Neural progenitor cell (in vitro differentiated cells): ENCODE data around the gene GABRB2.

- RAMPAGE, long total RNA: no peak
Measured at GRCh38 chr5:160685174-160685883, 166.7 kb downstream of the ATP10B start.

GRCh38 chr5:160926273-160926924 is 74.4 kb upstream of the ATP10B start:
- RAMPAGE, long total RNA: no peak

- RAMPAGE, long total RNA: no peak
Measured at GRCh38 chr5:160938805-160939004, 86.7 kb upstream of the ATP10B start.

DNA sequence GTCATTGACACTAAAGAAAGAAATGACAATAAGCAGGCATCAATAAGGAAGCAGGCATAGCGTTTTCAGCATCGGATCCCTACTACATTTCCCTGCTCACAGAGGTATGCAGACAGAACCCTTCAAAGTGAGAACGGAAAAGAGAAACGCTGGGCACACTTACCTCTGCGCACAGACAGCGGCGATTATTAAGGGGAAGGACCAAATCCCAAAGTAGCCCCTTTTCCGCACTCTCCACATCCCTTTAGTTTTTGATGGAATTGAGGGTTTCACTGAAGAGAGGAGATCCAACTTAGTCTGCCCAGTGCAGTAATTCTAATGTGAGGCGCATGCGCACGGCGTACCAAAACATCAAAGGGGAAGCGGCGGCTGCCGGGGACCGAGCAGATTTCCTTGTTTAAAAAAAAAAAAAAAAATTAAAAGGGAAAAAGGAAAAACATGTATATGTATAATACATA is at the start of gene GABRB2:
Gene GABRB2, minus strand, starts transcription at position 322 of the 458 bp plus-strand sequence.
- RAMPAGE, long total RNA: no peak

GRCh38 chr5:161637390-161637707 is 48.2 kb upstream of the GABRA6 start:
- RAMPAGE, long total RNA: no peak

DNA sequence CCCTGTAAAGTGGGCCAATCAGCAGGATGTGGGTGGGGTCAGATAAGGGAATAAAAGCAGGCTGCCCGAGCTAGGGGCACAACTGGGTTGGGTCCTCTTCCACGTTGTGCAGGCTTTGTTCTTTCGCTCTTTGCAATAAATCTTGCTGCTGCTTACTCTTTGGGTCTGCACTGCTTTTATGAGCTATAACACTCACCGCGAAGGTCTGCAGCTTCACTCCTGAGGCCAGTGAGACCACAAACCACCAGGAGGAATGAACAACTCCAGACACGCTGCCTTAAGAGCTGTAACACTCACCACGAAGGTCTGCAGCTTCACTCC is 554.1 kb upstream of the CCNG1 start:
- RAMPAGE, long total RNA: no peak

GRCh38 chr5:167642963-167643639 is 648.3 kb upstream of the WWC1 start:
- RAMPAGE, long total RNA: no peak

DNA sequence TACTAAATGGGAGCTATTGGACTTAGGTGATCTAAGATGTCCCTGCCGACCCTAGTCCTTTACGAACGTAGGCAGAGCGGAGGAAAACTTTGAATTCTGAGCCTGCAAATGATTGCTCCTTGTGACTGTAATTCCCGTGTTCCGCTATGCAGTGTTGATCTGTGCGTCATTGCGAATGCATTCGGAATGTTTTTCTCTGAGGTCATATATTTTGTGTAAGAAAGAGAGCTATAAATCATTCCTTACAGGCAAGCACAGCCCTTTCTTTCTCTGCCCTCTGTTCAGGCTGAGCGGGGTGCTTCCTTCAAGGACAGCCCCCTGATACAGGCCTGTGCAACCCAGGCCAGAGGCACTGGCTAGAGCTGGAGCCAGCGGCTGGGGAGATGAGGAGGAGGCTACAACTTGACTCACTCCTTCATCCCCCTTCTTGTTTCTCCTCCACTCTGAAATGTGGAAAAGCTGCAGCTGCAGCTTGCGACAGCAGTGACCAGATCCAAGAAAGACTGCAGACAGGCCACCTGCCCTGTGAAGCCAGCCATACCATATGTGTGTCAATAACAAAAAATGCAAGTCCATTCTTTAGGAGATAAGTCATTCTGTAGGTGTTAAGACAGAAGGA is 345.8 kb upstream of the WWC1 start:
- RAMPAGE, long total RNA: no peak

DNA sequence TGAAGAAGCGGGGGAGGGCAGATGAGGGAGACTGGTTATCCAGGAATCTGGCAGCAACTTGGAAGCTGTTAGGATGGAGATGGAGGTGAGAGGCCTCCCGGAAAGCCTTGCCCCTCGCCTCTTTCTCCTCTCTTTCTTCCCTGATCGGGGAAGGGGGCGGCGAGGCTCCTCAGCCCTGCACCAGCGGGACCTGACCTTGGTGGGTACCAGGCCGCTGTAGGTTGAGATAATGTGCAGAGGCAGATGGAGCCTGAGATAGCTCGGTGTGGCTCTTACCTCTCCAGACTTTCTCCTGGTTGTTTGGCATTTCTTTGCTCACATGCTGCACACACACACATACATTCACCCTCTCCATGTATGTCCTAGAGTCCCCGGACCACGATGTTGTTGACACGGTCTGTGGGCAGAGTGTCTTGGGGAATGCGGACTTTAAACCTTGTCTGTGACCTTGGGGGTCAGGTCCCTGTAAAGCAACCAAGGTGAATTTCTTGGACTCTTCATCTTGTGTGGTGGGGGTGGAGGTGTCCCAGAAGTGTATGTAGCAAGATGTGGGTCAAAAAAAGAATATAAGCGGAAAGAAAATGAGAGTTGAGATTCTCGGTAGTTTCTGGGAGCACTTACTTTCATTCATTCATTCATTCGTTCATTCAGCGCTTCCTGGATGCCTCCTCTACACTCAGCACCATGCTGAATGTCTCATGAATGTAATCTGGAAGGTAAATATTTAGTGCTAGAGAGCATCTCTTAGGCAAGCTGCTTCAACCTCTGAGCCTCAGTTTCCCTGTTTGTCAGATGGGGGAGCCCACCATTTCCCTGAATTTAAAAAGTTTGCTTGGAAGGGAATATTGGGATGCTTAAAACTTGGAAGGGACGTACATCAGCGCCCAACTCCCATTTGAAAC is 1.7 kb downstream of the WWC1 start:
- RAMPAGE, long total RNA: no peak

DNA sequence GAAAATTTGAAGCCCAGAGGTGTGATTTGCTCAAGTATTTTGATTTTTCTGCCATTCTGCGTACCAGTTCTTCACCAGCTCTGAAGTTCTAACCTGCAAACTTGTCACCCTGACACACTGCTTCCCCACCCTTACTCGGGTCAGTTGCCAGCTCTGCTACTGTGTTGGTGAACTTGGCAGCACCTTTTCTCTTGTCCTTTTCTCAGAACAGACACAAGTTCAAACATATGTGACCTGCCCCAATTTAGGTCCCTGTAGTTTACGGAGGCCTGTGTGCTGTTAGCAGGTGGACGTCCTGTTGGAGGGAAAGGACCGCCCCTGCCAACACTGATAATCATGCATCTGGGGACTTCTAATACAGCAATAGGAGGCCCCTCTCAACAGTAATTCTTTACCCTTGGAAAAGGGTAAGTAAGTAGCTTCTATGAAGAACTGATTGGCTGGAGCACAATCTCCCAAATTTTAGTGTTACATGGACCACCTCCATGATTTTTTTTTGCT is 2.4 kb downstream of the WWC1 start:
- RAMPAGE, long total RNA: no peak

DNA sequence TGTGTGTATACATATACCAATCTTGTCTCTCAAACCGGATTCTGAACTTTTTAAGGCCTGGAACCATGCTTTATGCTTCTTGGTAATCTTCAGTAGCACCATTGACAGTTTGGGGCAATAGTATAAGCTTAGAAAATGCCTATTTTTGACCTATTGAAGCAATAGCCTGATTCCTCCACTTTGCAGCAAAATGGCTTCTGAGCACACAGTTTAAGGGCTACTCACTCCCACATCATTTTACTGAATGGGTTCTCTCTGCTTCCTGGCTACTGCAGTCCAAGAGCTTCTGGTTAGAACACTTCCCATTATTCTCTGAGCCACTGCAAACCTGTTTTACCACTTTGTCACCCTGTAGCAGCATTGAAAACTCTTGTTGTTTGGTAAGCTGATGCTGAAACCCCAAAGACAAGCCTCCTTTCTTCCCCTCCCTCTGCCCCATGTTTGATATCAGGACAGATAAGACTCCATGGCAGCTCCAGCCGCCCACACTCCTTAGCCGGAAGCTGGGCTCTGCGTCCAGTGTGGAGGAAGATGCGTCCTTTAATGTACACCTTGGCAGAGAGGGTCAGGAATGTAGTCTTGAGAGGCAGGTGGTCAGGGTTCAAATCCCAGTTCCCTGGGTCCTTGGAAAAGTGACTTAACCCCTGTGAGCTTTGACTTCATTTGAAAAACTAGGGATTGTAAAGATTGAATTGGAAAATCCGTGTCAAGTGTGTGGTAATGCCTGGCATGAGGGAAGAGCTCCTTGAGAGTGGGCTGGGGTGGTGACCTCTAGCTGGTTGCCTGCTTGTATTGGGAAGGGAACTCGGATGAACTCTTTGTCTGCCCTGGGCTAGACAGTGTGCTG is 84.3 kb upstream of the RARS1 start:
- RAMPAGE, long total RNA: no peak

- RAMPAGE, long total RNA: no peak
Measured at GRCh38 chr5:168404102-168404724, 82.1 kb upstream of the RARS1 start.

DNA sequence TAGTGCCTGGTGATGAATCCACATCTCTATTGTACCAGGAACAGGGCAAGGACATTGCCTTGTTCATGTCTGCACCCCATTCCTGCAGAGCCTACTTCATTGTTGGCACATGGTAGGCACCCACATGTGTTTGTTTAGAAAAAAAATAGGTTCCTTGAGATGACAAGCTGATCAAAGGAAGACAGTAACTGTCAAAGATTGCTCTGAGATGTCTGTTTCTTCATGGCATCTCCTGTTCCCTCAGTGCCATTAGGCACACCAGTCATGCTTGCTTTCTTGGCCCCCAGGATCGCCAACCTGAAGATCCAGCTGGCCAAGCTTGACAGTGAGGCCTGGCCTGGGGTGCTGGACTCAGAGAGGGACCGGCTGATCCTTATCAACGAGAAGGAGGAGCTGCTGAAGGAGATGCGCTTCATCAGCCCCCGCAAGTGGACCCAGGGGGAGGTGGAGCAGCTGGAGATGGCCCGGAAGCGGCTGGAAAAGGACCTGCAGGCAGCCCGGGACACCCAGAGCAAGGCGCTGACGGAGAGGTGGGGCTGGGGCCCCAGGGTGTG is 72.1 kb upstream of the RARS1 start:
- RAMPAGE, long total RNA: no peak

DNA sequence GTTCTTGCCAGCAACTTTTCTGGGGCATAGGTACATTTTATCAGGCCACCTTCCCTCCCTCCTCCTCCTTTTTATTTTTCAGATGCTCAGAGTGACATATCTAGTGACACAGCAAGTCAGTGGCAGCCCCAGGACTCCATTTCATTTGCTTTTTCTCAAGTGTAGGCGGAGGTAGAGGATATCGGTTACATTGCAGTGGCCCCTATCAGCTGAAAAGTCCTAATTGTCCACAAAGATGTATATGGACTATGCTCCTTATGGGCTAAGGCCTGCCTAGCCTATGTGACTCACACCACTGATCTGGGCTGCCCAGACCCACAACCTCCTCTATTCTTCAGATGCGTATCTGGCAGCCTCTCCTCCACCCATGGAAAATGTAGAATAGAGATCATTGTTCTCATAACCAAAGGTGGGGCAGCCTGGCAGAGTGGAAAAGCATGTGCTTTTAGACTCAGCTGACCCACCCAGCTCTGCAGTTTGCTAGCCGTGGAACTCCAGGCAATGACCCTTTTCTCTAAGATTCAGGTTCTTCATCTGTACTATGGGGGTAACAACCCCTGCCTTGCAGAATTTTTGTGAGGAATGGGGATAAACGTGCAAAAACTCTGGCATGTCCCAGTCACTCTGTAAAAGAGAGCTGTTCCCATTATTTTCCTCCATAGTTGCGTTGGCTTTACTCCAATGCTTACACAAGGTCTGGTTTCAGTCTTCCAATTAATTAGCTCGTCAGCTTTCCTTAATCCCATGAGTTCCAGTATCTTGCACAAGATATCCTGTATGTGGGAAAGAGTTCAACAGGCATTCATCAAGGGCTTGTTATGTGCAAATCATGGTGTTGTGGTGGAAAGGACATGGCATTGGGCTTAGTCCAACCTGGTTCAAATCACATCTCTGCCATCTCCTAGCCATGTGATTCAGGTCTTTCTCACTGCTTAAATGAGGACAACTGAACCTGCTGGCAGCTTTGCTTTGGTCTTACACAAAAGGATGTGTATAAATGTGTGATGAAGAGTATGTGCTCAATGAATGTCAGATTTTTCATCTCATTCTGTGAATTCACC is 77.2 kb upstream of the PANK3 start:
- RAMPAGE, long total RNA: no peak

GRCh38 chr5:168664411-168665032 is 85.4 kb upstream of the PANK3 start:
- RAMPAGE, long total RNA: no peak

- RAMPAGE, long total RNA: no peak
Measured at GRCh38 chr5:168734663-168735040, 155.5 kb upstream of the PANK3 start.

DNA sequence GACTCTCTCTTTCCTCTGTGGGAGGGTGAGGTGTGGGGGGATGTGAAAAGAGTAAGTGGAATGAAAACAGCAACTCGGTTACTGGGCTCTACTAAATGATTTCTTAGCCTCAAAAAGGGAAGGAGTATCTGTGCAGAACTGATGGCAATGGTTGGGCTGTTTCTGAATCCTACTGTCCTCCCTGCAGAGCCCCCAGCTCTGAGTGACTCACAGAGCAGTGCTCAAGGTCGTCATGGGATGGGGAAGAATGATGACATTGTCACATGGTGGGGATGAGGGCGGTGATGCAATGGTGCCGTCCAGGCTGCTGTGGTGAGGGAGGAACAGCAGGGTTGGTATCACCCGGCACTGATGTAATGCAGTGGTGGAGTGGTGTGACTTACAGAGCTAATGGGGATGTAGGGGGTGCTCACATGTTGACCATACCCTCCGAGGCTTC is 215.1 kb upstream of the PANK3 start:
- RAMPAGE, long total RNA: no peak

- RAMPAGE, long total RNA: no peak
Measured at GRCh38 chr5:168883168-168883658, 304.0 kb upstream of the PANK3 start.

DNA sequence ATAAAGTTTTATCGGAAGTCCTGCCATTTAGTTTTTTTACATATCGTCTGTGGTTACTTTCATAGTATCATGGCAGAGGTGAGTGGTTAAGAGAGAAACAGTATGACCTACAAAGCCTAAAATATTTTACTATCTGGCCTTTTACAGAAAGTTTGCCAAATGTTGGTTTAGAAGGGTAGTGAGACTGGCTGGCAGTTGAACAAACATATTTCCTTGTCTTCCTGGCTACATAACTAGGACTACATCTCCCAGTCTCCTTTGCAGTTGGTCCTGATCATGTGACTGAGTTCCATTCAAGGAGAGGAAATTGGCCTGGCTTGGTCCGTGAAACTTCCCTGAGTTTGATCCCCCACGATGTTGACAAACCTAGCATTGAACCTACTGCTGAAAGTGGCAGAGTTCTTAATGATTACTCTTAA is 280.9 kb downstream of the SLIT3 start:
- RAMPAGE, long total RNA: no peak

DNA sequence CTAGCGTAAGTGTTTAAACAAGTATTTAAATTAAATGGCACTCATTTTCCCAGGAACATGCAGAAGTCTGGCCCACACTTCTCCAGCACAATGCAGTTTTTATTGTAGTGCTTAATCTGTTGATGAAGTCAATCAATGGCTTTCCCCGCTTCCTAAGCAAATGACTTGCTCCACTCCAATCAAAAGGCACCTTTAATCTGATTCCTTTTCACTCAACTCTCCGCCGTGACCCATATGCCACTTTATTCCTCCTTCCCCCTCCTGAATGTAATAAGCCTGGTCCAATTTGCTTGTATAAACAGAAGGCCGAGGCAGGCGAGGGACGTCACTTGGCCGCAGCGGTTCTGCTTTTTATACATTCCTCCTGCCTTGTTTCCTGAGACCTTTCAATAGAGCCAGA is 273.6 kb downstream of the SLIT3 start:
- RAMPAGE, long total RNA: no peak